Measurements from ENCODE around the gene KIF7.

DNA sequence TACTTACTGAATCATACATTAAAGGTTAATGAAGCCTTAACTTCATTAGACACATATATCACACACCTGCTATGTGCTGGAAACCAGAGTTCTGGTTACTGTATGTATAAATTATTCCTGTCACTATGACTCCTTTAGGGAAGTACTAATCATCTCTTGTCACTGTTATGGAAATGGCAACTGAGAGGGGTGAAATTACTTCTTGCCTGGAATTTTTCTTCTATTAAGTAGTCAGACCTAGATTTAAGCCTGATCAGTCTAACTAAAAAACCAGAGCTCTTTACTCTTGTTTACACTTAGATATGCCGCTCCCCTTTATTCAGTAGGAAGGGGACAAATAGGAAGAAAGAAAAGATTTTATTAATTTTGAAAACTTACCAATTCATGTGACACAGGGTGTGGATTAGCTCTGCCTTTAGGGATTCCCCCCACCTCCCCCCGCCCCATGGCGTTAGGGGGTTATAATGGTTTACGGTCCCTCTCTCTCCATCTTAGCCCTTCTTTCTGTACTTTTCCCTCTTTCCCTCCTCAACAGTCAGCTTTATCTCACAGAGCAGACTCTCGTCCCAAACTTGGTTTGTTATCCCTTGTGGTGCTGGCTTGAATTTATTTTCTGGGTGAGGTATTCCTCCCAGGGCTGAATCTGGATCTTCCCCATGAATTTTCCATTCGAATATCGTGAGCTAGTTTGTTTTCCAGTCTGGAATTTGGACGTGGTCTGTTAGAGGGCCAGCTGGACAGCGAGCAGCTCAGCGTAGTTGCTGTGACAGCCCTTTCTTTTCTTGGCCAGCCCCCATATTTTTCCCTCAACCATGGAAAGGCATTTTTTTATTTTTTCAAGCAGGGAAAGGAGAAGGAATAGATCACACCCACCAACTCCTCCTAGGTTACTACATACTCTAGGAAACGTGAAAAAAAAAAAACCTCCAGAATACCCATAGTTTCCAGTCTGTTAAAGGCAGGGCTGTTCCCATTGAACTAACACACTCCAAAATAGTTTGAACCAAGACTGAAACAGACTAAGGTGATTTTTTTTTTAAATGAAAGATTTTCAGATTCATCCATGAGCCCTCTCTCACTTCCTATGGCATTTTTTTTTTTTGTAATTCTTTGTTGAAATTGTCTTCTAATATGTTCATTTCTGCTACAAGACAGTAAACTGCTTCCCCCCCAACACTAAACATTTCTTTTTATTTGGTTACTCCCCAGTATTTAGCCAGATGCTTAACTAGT, 152.2 kb downstream of the KLHL25 start:
- PRO-cap = no peak

GRCh38 chr15:85706650-85707535, 87.8 kb downstream of the KLHL25 start:
- PRO-cap = no peak

DNA sequence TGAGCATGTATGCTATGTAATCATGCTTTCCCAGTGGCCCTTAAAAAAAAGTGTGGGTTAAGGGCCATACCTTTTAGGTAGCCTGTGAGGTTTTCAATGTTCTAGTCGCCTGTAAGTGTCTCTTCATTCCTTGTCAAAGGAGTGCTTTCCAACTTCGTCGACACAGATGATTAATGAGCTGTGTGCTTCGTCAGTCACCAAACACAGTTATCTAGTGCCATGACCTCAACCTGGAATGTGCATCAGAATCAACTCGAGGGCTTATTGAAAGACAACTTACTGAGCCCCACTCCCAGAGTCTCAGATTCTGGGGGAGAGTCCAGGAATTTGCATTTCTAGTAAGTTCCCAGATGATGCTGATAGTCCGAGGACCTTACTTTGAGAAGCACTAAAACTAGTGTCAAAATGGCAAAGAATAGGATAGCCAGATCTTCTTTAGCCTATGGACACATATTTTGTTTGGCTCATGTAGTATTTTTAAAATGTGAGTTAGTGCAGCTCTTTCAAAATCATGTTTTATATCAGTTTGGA, 86.0 kb downstream of the KLHL25 start:
- PRO-cap = no peak

GRCh38 chr15:85724832-85725590, 69.7 kb downstream of the KLHL25 start:
- PRO-cap = no peak

GRCh38 chr15:85763071-85763584, 31.6 kb downstream of the KLHL25 start:
- PRO-cap = no peak

DNA sequence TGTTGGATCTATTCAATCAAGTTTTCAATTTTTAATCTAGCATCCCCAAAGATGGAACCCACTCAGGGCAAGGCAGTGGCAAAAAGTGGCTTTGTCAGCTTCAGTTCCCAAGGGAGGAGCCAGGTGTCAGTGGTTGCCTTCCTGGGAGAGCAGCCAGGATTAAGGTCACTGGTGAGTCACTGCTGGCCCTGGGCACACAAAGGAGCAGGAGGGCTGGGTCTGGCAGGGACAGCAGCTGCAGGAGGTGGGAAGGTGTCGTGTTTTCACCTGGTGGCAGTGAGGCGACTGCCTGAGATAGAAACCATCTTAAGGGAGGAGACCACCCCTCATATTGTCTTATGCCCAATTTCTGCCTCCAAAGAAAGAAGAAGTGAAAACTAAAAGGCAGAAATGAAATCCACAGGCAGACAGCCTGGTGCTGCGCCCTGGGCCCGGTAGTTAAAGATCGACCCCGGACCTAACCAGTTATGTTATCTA, 5.8 kb upstream of the KLHL25 start:
- PRO-cap = no peak

DNA sequence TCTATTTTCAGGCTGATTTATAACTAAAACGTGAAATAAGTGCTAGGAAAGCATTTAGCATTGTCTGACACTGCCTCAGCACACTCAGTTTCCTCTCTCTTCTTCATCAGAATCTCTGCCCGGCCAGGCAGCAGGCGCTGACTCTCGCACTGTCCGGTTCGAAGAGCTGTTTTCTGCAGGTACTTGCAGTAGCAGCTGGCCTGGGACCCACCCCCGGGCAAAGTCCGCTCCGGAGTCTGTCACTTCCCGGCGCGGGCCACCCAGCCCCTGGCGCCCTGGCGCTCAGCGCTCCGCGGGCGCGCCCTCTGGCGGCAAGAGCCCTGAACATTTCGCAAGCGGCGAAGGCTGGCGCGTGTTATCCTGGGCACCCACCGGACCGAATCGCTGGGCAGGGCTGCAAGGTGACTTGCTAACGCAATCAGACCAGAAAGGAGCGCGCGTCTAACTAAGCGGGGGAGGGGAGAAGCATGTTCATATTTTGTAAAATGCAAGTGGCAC, 45.8 kb upstream of the KLHL25 start:
- PRO-cap = no peak

- PRO-cap = no peak
These were observed 82.5 kb downstream of the AGBL1 start for GRCh38 chr15:86161986-86162693.

GRCh38 chr15:88652852-88653298, 14.1 kb downstream of the ISG20 start:
- PRO-cap = no peak

DNA sequence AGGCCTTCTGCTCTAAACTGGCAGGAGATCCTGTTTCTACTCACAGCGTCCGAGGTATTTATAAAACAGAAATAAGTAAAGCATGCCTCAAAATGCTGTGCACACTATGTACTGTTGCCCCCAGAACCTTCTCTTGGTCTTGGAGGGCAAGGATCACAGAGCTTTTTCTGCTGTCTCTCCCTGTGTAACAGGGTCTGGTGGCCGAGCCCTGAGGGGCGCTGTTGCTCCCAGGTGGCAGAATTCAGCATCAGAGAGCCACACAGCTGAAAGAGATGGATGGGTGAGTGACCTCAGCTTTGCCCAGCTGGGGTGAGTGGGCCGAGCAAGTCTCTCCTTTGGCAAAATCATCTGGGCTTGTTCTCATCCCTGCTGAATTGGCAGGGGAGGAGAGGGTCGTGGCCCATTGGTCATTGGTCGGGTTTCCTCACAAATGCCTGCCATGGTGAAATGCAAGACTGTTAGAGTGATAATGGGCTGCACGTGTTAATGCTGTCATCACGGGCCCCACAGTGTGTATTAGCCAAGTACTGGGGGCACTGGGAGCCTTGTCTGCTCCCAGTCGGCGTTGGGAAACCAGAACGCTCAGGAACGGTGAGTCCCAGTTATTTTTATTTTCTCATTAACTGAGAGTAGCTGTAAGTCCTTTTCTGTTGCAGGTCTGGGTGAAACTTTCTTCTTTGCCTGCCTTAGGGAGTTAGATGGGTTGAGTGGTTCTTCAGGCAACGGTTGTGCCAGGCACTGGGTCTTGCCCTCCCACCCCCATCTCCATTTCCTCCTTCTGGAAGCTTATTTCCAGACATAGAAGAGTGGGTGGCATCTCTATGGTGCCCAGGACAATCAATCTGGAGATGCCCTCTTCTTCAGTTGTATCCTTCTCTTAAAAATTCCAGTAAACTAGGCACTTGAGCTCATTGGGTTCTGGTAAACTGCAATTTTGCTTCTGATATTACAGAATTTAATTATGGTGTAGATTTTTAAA, 16.0 kb downstream of the ABHD2 start:
- PRO-cap = no peak

DNA sequence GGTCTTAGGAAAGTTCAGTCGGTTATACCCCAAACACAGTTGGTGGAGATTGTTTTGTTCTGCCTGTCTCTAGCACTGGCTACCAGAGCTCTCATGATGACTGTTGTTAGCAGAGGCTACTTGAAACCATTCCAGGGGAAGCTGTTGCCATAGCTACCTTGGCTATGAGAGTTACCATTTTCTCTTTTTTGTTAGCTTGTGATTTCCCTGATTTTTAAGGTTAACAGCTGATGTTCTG, 26.7 kb downstream of the ABHD2 start:
- PRO-cap = no peak

DNA sequence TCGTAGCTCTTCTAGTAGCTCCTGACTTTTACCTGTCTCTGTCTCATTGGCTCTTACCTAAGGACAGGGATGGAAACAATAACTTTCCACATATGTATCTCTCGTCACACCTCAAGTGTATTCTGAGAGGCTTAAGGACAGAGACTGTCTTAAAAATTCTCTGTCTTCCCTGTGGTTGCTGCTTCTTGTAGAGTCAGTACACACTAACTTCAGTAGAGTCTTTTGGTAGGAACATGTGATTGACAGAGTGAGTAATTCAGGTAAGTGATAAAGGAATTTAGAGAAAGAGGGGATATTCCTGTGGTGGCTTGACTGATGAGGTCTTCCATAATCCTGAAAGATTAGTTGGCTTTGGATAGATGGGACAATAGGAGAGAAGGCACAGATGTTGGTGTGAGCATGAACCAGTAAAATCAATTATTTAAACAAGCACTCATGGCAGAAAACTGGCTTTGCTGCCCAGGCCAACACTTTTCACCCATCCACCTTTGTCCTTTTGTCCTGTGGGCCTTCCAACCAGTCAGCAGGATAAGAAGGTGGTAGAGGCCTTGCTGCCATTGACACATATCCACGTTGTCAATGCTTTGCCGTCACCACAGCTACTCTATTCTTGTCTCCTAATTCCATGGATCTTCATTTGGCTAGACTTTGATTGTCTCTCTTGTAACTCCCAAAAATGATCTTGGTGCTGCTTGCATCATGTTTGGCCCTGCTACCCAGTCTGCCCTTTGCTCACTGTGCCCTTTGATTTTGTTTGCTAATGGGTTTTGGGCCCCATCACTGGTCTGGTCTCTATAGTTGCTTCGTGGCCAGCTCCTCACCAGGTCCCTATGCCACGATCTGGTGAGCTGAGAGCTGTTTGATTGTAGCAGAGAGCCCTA, 39.9 kb downstream of the ABHD2 start:
- PRO-cap = no peak

DNA sequence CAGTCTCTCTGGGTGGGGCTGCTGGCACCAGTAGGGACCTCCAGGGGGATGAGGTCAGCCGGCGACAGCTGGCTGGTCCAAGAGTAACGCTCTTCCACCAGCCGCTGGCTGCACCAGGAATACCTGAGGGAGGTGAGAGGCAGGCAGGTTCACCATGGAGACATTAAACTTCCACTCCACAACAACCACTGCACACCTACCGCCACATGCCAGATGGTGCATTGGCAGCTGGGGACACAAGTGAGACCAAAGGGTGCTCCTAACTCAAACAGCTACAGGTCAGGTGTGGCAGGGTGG, 4.5 kb downstream of the POLG start:
- PRO-cap = no peak

GRCh38 chr15:89587704-89588333, 12.6 kb downstream of the TICRR start:
- PRO-cap = no peak

DNA sequence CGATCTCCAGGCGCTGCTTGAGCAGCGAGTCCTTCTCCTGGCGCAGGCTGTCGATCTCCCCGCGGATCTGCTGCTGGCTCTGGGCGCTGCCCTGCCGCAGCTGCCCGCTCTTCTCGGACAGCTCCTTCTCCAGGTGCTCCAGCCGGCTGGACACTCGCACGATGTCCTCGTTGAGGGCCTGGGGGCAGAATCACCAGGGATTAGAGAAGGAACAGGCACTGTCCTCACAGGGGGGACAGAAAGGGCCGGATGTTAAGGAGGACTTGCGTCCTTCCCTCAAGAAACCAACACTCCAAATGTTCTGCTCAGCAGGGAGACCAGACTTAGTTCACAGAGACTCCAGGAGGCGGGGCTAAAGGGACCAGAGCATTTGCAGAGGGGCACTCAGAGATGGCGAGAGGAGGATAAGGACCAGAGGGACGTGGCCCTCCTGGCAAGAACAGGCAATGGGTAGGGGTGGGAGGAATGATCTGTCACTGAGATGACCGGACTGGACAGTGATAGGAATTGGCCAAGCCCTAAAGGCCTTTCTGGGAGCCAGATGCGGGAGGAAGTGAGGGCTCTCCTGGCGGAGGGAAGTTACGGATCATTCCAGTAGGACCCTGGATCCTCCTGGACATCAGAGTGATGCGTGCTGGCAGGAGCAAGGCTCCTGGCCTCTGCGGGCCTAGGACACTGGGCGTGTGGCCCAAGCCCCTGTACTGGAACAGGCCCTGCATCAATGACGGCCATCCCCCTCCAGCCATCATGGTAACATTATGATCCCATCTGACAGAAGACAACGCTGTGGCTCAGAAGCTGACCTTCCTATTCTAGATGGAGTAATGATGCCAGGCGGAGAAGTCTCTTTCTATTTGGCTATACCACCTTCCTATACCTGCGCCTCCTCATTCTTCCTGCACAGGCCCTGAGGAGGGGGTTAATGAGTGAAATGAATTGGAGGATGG, 23.5 kb downstream of the KIF7 start:
- PRO-cap = no peak

DNA sequence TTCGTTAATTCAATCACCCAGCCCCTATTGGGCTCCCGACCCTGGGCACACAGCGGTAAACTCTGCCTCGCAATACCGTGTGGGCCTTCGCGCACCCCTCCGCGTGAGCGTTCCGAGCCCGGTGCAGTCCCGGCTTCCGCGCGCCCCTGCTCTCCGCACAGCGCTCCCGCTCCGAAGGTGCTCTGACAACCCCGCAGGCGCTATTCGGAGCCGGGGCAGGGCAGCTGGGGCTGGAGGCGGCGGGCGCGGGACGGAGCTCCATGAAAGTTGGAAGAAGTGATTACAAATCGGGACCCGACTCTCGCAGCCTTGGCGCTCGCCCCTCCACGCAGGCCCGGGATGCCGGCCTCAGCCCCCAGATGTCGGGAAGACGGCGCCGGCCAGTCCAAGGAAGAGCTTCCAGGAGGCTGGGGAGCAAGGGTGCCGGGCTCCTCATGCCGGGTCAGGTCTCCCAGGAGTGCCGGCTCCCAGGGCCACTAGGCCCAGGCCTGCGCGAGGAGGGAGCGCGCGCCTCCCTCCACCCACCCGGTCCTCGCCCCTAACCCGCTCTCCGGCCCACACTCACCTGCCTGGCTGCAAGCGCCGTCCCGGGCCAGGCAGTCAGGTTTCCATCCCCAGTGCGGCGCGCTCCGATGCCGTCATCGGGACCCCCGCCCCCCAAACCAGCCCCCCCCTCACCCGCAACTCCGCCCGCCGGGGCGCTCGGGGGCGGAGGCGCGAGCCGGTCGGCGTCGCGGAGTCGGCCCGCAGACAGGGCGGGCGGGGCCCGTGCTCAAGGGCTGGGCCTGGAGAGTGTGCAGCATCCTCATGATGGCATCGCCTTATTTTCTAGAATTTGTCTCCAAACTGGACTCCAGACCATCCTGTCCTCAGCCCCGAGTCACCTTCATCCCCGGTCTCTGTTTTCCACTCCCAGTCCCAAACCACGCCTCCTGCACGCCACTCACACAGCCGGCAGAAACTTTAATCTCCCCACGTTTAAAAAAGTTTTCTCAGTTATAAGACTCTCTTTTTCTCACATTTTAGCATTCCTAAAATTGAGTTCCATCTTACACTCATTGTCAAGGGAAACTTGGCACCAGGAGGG, at the start of gene KIF7:
KIF7 (minus strand) TSS at position 634 of the 1,087 bp plus-strand sequence.
- PRO-cap = bidirectional peak, plus-strand start at position 762 of the sequence, minus-strand start at position 634 of the sequence

- PRO-cap = no peak
These were observed 13.6 kb downstream of the ANPEP start for GRCh38 chr15:89801096-89801369.

DNA sequence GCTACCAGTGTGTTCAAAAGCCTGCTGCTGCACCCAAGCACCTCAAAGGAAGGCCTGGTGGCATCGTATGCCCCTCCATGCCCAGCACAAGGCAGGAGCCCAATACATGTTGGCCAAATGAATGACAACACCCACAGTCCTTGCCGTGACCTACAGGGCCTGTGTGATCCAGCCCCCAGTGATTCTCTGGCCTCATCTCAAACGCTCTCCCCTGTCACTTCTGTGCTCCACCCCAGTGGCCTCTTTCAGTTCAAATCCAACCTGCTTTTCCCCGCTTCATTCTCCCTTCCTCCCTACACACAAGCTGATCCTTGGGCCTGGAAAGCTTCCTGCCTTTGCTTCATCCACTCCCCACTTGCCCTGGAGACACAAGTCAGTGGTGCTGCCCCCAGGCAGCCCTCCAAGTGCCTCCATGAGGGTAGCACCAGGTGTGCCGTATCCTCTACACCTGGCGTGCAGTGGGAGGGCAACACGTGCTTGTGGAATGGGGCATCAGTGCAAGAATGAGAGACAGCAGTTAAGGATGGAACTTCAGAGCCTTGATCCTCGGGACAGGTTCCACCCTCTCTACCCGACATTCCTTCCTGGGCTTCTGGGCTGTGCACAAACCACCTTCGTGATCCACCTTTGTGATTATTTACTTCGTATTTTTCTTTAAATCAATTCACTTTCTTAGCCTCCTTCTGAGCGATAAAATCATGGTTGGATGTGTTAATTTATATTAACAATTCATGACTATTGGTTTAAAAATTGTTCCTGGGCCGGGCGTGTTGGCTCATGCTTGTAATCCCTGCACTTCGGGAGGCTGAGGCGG, 3.8 kb downstream of the ANPEP start:
- PRO-cap = no peak

- PRO-cap = unidirectional peak, minus-strand start at chr15:89825256
These were observed 10.6 kb upstream of the ANPEP start for GRCh38 chr15:89825189-89825678.

GRCh38 chr15:90028562-90029075, 27.5 kb downstream of the ZNF710 start:
- PRO-cap = no peak

All from sternocleidomastoid (tissue), 1 donor.